Paraaortic lymph node (tissue), 1 donor: Measurements from ENCODE around the gene SLC35C2.

GRCh38 chr20:45918187-45918733 lies 6.3 kb upstream of the PLTP start:
- PRO-cap = no peak

DNA sequence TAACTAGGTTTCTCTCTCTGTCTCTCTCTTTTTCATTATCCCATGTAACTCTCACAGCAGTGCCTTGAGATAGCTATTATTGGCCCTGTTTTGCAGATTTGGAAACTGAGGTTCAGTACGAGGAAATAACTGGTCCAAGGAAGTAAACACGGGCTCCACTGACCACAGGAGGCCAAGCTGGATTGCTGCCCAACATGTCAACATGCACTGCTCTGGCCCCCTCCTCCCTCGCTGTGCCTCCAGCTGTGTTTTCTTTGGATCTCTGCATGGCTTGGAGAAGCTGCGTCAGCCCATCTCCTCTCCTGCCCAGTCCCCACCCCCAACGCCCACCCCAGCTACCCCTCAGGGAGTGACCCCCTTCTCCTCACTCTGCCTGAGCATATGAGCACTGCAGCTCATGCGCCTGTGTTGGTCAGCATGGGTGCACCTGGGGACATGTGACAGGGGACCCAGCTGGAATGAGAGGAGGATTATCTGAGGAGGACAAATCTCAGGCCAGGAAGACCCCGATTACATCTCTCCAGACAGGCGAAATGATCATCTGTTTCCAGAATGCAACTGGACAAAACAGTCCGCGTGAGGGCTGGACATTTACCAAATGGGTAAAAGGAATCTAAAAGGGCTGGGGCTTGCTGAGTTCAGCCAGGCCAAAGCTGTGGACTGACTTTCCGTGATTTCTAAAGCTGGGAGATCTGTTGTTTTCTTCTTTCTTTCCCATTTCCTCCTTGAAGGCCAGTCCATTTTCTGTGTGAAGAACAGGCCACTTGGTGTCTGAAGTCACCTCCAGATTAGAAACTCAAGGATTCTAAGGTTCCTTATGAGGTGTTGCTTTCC lies 7.9 kb upstream of the PLTP start:
- PRO-cap = no peak

DNA sequence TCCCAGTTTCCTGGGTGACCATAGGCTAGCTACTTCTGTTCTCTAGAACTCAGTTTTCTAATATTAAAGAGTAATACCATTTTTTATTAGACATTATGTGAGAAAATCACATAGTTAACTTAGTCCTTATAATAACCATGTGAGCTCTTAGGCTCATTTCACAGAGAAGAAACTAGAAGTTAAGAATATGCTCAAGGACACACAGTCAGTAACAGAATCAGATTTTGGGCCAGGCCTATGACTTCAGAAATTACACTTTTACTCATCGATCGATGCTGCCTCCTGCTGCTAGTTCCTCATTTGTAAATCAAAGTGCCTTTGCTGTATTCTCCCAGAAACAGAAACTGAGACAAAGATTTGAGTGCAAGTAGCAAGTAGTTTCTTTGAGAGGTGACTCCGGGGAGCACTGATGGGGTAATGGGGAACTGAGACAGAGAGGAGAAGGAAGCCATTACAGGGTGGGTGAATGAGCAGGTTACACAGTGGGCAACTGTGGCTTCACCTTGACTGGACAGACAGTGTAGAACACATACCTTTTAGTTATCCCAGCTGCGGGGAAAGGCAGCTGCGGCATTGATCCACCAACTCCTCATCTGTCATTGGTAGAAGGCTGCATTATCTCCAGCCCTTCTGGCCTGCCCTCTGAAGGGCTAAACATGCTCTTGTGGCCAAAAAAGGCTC lies 9.7 kb upstream of the CD40 start:
- PRO-cap = unidirectional peak, plus-strand start at position 377 of the sequence

DNA sequence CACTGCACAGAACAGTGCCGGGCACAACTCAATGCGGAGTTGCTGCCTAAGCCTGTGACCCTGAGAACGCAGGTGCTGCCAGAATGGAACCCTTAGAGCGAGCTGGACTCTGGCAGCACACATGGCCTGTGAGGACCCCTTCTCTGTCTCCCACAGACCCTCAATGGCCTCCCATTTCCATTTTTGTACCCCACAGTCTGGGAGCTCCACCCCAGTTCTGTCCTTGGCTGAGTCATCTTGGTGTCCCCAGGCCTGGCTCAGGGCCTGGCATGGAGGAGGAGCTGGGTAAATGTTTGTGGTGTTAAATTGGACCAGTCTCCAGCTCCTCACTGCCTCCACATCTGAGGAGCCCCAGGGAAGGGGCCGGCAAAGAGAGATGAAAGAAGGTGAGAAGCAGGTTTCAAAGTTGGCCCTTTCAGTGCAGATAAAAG lies 88.7 kb downstream of the CD40 start:
- PRO-cap = no peak

- PRO-cap = no peak
Observed at GRCh38 chr20:46348366-46348820, 15.8 kb downstream of the SLC35C2 start.

DNA sequence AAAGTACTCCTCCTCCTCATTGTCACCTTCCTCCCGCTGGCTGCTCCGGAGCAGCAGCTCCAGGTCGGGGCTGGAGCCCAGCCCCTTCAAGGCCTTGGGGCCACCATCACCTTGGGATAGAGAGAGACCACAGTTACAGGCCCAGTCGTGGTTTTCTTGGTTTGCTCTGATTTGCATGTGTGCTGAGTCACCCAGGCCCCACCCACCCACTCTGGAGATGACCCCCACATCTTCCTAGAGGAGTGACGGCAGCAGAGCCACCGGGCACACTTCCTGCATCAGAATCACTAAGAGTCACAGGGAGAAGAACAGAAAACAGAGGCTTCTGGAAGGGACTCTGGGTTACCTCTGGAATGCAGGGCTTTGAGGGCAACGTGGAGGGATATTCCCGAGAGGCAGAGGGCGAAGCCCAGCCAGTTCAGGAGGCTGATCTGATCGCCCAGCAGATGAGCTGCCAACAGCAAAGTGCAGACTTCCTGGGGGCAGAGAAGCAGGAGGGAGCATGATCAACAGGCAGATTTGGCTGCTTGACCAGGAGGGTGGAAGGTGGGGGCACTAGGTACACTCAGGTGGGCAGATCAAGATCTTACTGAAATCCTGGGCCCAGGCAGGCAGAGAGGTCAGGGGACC lies 13.7 kb downstream of the SLC35C2 start:
- PRO-cap = bidirectional peak, plus-strand start at position 318 of the sequence, minus-strand start at position 158 of the sequence

DNA sequence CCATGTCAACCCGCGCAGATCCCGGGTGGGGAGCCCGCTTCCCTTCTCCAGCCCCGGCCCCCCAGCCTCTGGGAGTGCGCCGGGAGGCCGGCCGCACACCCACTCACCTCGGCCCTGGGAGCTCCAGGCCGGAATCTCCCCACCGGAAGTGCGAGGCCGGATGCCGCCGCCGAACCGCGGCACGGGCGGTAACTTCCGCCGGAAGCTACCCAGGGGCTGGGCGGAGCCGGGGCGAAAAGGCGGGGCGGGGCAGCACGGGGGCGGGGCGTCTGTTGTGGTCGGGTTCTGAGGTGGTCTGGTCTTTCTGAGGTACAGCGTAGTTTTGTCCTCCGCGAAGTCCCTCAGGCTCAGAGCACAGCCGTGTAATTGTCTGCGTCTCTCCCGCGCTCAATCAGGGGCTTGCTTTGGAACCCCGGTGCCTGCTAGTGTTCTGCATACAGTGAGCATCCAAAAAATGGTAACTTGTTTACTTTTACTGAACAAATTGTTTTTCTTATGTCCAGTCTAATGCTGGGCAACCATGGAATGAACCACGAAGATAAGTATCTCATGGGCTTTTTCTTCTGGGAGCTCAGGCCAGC lies at the start of gene SLC35C2:
SLC35C2 (minus strand) TSS at position 162 of the 581 bp plus-strand sequence.
- PRO-cap = bidirectional peak, plus-strand start at position 272 of the sequence, minus-strand start at position 135 of the sequence

DNA sequence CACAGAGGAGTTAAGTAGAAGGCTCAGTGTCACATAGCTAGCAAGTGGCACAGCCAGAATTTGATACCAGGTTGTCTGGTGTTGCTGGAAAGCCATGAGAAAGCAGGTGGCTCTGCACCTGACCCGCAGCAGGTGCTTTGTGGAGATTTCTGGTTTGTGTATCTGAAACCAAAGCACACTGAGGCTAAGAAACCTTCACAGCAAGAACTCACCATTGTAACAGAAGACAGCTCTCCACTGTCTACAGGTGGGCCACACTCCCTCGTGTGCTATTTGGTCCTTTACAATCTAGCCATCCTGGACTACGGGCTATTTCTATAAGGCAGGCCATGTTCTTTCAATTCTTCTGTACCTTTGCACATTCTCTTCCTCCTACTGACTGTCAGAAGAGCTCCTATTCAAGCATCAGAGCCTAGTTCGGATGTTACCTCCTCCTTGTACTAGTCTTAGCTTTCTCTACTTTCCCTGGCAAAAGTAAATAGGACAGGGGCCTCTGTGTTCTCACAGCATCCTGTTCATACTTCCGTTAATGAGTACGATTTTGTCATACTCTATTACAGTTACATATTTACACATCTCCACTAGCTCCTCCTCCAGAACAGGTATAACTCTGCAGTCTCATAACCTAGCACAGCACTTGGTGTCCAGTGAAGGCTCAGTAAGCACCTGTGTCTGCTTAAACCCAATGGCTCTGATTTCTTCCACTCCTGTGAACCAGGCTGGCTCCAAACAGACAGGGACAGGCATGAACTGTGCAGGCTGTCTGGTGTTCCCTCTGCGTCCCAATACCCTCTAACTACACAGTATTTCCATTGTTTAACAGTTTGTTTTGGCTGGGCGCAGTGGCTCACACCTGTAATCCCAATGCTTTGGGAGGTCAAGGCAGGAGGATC lies 7.1 kb downstream of the ELMO2 start:
- PRO-cap = bidirectional peak, plus-strand start at position 633 of the sequence, minus-strand start at position 448 of the sequence

DNA sequence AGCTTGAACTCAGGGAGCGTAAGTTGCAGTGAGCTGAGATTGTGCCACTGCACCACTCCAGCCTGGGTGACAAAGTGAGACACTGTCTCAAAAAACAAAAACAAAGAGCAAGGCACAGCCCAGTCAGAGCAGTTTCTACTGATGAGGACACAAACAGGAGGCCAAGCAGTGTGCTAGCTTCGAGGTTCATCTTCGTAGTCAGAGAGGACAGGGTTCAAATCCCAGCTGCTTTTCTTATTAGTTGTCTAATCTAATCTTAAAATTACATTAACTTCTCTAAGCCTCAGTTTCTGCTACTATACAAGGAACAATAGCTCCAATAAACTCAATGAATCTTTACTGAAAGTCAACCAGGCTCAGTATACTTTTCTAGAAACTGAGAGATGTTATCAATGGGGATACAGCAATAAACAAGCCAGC lies 1.5 kb downstream of the TP53RK start:
- PRO-cap = no peak

DNA sequence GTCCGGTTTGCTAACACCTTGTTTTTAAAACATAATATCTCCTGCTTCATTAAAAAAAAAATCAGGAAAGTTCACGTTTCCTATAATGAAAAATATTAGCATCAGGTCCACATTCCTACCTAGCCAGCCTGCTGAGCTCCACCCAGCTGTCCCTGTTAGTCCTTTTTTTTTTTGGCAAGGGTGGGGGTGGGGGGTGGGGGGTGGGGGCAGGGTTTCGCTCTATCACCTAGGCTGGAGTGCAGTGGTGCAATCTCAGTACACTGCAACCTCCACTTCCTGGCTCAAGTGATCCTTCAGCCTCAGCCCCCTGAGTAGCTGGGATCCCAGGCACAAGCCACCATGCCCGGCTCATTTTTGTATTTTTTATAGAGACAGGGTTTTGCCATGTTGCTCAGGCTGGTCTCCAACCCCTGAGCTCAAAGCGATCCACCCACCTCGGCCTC lies 7.5 kb upstream of the SLC2A10 start:
- PRO-cap = no peak

DNA sequence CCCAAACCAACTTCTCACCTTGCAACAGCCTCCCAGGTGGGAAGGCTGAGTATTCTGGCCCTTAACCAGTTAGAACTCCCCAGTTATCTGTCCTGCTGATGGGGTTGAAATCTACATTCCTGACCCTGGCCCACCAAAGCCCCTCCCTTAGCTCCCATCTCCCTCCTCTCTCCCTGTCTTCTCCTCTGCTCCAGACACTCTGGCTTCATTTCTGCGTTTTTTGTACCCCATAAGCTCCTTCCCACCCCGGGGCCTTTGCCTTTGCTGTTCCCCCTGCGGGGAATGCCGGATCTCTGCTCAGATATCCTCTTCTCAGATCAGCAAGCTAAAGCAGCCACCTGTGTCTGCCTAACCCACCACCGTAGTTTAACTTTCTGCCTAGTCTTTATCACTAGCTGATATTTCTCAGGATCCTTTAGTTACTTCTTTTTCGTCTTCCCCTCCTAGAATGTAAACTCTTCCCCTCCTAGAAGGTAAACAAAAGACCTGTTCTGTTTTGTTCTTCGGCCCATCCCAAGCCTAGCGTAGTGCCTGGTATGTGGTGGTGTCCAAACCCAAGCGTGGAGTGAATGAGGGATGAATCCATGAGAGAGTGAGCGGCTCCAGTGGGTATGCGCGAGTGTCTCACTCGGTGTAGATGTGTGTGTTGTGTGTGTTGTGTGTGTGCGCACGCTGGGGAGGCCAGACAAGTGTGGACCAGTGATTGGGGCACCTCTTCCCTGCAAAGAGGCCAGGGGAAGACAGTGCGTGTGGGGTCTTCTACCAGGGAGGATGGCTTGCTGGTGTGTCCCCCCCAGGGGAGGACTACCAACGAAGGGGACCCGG lies 615 bp upstream of the SLC2A10 start:
- PRO-cap = no peak

GRCh38 chr20:46945068-46946106 lies 50.7 kb downstream of the EYA2 start:
- PRO-cap = no peak

- PRO-cap = no peak
Observed at GRCh38 chr20:46990218-46991004, 95.8 kb downstream of the EYA2 start.

DNA sequence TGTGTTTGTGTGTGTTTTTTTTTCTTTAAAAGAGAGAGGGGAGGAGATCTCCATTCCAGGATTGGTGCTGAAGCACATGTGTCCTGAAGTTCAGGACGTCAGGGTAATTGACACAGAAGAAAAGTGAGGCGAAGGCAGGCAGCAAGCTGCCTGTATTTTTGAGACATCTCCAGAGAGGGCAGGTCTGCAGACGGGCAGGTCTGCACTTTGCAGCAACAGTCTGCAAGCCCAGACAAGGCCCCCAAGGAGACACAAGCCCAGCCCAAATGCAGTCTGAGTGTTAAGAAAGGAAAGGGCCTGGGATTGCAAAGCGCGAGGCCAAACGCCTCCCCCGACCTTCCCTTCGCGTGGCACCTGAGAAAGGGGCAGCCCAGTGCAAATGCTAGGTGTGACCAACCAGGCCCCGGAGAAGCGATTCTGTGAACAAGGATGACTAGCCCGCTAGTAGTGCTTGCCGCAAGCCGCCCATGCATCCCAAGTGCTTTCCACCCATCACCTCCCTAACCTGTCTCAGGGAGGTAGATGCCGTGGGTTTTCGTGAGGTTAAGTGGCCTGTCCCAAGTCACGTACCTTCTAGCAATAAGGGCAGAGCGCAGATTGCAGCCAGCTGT lies 230.5 kb downstream of the ZMYND8 start:
- PRO-cap = no peak

DNA sequence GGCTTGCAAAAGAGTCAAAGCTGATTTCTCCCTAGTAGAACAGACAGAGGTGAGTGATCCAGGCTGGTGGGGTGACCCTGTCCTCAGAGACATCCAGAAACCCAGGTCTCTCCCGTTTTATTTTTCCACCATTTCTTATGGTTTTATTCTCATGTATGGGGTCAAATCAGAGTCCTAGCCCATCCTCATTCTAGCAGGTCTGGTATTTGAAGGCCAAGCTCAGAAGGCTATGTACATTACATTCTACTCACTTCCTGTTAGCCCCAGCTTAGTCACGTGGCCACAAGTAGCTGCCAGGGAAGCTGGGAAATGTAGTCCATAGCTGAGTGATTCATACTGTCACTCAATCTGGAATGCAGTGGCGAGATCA lies 175.3 kb downstream of the ZMYND8 start:
- PRO-cap = no peak

GRCh38 chr20:47354109-47354710 lies 2.3 kb downstream of the ZMYND8 start:
- PRO-cap = no peak

DNA sequence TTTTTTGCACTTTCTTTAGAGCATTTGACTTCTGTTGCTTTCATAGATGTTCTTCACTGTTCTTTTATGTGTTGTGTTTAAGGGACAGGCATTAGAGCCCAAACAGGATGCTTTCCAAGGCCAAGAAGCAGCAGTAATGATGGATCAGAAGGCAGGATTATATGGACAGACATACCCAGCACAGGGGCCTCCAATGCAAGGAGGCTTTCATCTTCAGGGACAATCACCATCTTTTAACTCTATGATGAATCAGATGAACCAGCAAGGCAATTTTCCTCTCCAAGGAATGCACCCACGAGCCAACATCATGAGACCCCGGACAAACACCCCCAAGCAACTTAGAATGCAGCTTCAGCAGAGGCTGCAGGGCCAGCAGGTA lies 138.3 kb downstream of the SULF2 start:
- PRO-cap = no peak

- PRO-cap = no peak
Observed at GRCh38 chr20:47714443-47715057, 70.7 kb downstream of the SULF2 start.

- PRO-cap = no peak
Observed at GRCh38 chr20:47791756-47792731, 6.8 kb upstream of the SULF2 start.

- PRO-cap = no peak
Observed at GRCh38 chr20:48635019-48635782, 192.6 kb downstream of the PREX1 start.